Measurements from ENCODE around the genes DNAJC13 and CEP63.

DNA sequence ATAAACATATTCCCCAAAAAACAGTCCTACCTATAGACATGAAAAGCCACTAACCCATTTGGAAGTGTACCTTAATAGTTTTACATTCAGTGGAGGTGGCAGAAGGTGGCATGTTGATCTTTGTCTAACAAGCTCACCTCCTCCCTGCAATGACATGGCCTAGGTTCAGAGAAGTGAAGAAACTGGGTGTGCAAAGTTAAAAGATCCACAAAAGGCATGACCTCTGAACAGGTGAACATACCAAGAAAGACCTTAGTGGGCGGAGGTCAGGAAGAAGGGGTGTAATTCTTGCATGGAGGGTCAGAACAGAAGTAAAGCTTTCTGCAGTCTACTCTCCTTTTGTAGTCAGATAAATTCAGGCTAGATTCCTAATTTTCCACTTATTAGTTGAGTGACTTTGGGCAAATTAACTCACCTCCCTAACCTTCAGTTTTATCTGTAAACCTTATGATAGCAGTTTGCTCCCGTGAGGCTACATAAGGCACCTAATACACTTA, 767 bp downstream of the MRPL3 start:
- PRO-cap, result no peak
- RRBS, 2 experiments, result no CpG with 5 or more reads among the region's 2 CpGs

- PRO-cap, result no peak
- RRBS, 2 experiments, result no CpG with 5 or more reads among the region's 4 CpGs
Observed at GRCh38 chr3:132303379-132303787, 13.8 kb upstream of the ACP3 start.

- PRO-cap, result no peak
- RRBS, 2 experiments, result no CpG with 5 or more reads among the region's 40 CpGs
Observed at GRCh38 chr3:132376367-132377456, 40.6 kb upstream of the DNAJC13 start.

GRCh38 chr3:132416825-132417817, at the start of gene DNAJC13:
DNAJC13 (plus strand) TSS chr3:132417502.
- PRO-cap, result unidirectional peak, plus-strand start at chr3:132417306; bidirectional peak, plus-strand start at chr3:132417528, minus-strand start at chr3:132417341
- RRBS, 2 experiments, result 2 to 3% methylated on average over 20 to 28 of the region's 71 CpGs

DNA sequence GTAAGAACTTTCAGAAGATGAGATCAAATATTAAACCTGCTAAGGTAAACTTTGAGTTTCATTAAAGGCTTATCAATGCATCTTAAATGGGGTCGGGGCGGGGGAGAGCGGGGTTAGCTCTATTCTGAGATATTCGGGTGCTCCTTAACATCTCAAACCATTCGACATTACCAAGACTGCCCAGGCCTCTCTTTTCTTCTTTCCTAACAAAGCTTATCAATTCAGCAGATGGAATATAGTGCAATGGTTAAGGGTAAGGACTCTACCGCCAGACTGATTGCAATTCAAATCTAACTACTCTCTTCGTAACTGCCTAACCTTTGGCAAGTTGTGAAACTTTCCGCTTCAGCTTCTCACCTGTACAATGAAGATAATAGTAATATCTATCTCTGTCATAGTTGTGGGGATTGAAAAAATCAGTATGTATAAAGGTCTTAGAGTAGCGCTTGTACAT, 903 bp downstream of the UBA5 start:
- PRO-cap, result no peak
- RRBS, 2 experiments, result no CpG with 5 or more reads among the region's 9 CpGs

- PRO-cap, result no peak
- RRBS, 2 experiments, result no CpG with 5 or more reads among the region's 4 CpGs
Observed at GRCh38 chr3:133608714-133609206, 35.3 kb downstream of the CDV3 start.

DNA sequence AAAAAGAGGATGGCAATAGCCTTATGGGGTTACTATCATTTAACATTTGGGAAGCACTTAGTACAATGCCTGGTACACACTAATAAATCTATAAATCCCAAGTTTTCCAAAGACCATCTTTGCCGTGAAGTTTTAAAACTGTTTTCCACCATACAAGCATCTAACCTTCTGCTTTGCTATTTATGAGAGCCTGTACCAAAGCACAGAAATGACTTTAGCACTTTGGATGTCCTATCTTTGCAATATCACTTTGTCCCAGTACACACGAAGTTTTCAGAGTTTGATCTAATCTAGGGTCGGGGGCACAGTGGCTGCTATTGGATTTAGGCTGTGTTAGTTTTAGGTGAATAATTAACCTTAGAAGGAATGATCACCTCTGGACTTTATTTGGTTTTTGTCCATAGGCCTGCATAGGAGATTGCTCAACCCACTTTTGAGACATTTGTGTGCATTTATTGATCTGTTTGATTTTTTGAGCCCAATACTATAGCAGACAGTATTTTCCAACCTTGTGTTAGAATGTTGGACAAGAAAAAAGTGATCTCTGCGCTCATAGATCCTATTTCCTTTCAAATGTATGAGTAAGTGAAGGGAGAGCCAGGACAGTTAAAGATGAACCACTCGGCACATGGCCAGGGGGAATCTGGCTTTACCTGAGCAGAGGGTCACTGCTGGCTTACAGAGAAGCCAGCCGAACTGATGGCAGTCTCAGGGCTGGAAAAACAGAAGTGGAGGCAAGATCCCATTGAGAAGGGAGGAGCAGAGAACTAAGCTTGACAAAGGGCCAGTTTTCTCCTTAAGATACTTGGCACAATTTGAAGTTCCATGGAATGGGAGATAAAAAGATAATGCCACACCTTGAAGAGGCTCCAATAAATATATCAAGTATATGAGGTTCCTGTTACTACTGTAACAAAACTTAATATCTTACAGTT, 8.8 kb upstream of the TOPBP1 start:
- PRO-cap, result no peak
- RRBS, 2 experiments, result no CpG with 5 or more reads among the region's 6 CpGs

DNA sequence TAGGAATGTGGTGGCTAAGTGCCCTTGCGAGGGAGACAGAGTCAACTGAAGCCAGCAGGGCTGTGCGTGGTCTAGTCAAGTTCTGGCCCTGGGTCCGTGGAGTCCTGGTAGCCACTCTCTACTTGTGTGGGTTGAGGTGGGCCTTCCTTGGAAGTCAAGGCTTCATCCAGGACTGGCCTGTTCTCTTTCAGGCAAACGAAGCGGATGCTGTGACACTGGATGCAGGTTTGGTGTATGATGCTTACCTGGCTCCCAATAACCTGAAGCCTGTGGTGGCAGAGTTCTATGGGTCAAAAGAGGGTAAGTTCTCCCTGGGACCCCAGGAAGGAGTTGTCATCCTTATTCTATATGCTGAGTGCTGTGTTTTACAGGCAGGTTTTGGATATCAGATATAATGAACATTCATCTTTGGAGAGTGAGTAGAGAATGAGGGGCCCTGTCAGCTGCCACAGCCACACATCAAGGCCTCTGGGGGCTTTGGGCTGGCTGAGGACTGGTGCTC, 7.3 kb downstream of the TF start:
- PRO-cap, result no peak
- RRBS, 2 experiments, result no CpG with 5 or more reads among the region's 5 CpGs

- PRO-cap, result unidirectional peak, minus-strand start at chr3:133806250; unidirectional peak, minus-strand start at chr3:133806301
- RRBS, 2 experiments, result 0% methylated on average over 3 of the region's 23 CpGs; no CpG with 5 or more reads in 1 of the 2 experiments
Observed at GRCh38 chr3:133806152-133806928, 725 bp downstream of the SRPRB start.

DNA sequence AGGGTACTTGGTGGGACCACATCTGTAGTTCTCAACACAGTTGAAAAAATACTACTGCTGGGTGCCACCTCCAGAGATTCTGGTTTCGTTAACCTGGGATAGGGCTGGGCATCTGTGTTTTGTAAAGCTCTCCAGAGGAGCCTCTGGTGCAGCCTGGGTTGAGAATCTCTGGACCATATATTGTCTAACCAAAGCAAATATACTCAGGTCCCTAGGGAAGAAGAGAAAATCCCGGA, 52.2 kb upstream of the RAB6B start:
- PRO-cap, result no peak
- RRBS, 2 experiments, result no CpG with 5 or more reads among the region's 2 CpGs

DNA sequence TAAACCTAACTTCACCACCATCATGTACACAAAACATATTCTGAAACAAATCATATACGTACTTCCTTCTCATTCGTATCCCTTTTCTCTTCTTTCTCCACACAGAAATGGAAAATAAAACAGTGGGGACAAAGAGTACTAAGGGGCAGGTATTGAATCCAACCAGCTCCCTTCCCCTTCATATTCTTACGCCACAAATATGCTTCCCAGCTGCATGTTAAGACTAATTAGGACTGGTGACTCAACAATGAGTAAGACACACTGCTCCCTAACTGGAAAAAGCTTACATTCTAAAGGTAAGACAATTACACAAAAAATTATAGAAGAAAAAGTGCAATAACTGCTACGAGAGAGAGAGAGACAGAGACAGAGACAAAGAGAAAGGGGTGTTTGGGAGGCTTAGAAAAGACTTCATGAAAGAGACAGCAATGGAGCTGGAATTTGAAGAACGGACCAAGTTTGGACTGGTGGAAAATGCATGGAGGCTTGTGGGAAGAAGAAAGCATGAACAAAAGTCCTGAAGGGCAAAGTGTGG, 49.4 kb downstream of the RYK start:
- PRO-cap, result no peak
- RRBS, 2 experiments, result no CpG with 5 or more reads among the region's 5 CpGs

DNA sequence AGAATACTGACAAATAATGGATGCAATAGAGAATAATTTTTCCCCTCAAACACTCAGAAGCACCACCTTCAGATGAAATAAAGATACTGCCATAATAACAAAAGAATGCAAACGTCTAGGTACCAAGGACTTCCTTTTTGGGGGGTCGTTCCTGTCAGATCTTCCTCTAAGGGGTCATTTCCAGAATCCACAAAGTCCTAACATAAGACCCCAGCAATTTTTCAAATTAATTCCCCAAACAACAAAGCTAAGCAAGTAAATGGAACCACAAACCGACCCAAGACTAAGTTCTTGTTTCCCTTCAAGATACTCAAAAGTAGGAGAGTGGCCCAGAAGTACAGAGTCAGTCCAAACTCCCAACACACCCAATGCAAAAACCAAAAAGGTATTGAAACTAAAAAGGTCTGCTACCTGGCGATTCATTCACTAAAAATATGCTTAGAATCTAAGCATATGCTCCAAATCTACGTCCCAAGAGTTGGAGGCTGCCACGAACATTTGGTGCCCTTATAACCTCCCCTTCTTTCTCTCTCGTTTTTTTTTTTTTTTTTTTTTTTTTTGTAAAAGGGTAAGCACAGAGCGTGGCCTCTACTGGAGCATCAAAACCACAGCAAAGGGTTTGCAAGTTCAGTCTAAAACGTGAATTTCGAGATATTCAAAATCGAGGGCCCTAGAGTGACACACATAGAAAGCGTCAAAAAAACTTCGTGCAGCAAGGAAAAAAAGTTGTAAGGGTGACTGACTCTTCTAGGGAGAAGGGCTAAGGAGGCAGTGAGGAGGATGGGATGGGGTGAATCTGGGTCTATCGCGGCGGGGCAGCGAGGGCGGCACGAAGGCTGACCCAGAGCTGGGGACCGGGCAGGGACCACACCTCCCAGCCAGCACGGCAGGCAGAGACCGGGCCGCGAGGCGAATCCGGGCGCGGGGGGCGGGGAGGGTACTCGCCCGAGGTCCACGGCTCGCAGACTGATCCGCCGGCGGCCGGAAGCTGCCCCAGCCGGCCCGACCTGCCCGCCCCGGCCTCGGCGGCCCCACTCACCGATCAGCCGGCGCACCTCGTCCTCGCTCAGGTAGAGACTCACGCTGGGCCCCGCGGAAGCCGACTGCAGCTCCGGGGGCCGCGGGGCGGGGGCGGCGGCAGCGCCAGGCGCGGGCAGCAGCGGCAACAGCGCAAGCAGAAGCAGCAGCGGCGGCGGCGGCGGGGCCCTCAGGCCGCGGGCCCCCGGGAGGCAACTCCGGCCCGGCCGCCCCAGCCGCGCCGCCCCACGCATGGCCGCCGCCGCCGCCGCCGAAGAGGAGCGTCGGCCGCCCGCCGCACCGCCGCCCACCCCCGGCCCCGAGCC, 804 bp downstream of the RYK start:
- PRO-cap, result no peak
- RRBS, 2 experiments, result 1 to 3% methylated on average over 18 to 33 of the region's 93 CpGs

GRCh38 chr3:134334727-134335368, 39.4 kb downstream of the AMOTL2 start:
- PRO-cap, result no peak
- RRBS, 2 experiments, result no CpG with 5 or more reads among the region's 3 CpGs

- PRO-cap, result no peak
- RRBS, 2 experiments, result no CpG with 5 or more reads among the region's 15 CpGs
Observed at GRCh38 chr3:134368744-134369924, 5.1 kb downstream of the AMOTL2 start.

DNA sequence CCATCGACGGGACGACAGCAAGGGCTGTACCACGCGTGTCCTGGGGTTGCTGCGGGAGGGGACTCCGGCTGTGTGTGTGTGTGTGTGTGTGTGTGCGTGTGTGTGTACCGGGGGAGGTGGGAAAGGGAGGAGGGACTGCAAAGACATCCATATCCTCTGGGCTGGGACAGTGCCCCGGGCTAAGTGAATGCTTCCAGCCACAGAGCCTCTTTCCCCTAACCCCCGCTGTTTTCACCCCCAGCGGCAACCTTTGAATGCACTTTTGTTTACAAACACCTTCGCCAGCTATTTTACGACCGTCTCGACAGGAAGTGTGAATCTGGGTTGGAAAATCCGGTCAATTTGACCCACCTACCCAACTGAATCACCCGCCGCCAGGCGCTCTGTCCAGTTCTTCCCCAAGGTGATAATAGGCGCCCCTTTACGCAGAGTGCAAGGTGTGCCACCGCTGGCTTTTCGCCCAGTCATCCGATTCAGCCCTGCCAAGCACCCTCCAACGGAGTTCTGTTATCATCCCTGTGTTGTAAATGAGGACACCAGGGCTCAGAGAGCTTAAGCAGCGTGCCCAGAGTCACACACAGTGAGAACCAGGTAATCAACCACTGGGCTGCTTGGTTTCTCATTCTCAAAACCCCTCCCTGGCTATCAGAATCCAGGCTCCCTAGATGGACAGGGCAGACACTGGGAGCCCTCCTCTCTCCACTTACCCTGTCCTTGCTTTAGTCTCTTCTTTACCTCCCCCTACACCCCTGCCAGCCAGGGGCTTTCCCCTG, 772 bp upstream of the AMOTL2 start:
- PRO-cap, result no peak
- RRBS, 2 experiments, result 3 to 10% methylated on average over 2 of the region's 27 CpGs

DNA sequence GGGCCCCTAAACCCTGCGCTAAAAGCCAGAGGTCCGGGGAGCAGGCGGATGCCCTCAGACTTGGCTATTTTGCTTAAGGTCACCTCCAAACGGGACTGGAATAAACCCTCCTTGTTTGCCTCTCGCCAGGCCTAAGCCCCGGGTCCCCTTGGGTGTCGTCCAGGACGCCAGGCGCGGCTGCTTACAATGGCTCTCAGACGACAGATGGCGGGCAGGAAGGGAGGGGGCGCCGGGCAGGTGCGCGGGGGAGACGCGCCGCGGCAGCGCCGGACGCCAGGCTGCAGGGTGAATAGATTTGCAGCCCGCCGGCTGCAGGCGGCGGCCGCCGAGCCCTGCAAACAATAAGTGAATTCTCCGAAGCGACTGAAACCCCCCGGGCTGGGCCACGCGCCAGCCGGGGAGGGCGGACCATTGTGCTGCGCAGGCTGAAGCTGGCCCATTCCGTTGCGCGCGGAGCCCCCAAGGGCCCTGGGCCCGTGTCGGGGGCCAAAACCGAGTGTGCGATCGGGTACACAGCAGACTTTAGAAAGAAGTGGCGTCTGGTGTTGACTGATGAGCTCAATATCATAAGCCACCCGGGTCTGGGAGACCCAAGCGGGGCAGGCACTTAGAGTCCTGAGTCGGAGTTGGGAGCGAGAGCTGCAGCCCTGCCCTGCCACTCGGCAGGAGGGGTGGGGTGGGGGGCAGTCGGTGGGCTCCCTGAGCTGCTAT, 32.4 kb upstream of the AMOTL2 start:
- PRO-cap, result no peak
- RRBS, 2 experiments, result 1 to 2% methylated on average over 24 to 29 of the region's 53 CpGs

DNA sequence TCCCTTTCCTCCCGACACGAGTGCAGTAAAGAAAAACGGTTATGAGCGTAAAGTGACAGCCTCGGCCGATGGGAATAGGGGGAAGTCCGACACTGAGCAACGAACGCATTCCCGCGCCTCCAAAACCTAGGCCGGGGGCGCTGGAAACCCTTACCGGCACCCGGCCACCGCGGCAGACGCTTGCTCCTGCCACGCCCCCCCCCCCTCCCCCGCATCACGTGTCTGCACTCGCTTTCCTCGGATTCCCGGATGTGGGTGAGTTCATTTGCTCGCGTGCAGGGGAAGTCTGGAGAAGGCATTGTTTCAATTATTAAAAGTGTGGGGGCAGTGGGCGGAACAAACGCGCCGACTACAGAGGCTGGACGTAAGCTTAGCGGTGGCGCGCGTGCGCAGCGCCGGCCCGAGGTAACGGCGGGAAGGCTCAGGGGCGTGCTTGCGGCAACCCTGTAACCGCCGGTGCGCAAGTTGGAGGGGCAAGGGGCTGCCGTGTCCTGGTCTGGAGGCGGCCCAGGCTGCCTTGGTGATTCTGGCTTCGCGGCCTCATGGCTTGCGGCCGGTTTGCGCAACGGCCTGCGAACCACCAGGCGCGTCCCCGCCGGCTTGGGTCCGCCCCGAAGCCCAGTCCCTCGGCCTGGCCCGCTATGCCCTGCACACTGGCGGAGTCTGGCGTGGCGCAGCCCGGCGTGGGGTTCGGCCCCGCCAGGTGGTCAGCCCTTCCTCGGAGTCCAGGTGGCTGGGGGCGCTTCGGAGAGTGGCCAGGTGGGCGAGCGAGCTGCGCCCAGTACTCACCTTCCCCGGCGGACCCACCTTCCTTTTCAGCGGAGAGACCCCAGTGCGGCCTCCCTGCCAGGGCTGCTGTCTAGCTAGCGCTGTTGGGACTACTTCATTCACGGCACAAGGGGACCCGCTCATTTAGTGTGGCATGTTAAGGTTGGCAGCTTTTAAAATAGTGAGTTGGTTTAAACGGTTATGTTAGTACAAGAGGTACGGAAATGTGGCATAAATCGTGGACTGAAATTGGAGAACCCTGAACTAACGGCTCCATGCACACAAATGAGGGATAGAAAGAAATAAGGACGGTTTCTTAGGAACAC, at the start of gene CEP63:
Gene CEP63 (plus strand): TSS at position 260 of the 1,094 bp plus-strand sequence.
- PRO-cap, result bidirectional peak, plus-strand start at position 433 of the sequence, minus-strand start at position 188 of the sequence; bidirectional peak, plus-strand start at position 649 of the sequence, minus-strand start at position 587 of the sequence; bidirectional peak, plus-strand start at position 938 of the sequence, minus-strand start at position 803 of the sequence
- RRBS, 2 experiments, result under 1 to 2% methylated on average over 32 to 44 of the region's 88 CpGs

GRCh38 chr3:134666409-134666961, 15.7 kb upstream of the KY start:
- PRO-cap, result no peak
- RRBS, 2 experiments, result no CpG with 5 or more reads among the region's 7 CpGs

GRCh38 chr3:135143305-135144102, 348.4 kb downstream of the EPHB1 start:
- PRO-cap, result no peak
- RRBS, 2 experiments, result no CpG with 5 or more reads among the region's 3 CpGs

GRCh38 chr3:135147488-135148077, 352.5 kb downstream of the EPHB1 start:
- PRO-cap, result no peak
- RRBS, 2 experiments, result no CpG with 5 or more reads among the region's 3 CpGs

Data from astrocyte (in vitro differentiated cells and primary cell).